A172 (cell line): Measurements from ENCODE around the genes RHD and LDLRAP1.

- RAMPAGE, long total RNA = no peak
Observed at GRCh38 chr1:24719855-24720661, 25.2 kb upstream of the CLIC4 start.

DNA sequence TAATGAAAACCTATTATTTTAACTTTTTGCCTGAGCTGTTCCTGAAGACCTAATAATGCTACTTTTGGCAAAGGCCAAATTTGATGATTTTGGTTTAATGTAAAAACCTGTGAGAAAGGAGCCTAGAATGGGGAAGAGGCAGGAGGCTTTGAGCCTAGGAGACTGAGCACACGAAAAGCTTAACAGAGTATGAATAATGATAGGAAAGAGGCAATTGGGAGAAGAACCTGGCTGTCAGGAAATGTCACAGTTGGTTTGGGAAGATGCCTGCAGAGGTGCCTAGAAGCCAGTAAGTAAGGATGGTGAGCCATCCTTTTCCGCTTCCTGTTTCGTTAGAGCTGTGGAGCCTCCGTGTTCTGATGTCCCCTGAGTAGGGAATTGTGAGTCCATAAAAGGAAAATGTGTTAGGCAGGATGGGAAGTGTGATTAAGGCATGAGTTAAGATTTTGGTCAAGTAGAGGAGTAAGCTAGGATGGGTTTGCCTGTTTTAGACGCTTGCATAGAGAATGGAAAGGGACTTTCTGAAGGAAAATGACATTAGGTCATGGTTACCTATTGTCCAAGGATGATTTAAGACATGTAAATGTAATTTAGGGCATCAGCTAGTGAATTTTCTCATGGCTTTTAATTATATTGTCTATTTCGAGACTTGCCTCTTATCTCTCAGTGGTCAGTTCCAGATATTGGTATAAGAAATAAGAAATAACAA lies 9.0 kb downstream of the CLIC4 start:
- RAMPAGE, long total RNA = no peak

- RAMPAGE, long total RNA = no peak
Observed at GRCh38 chr1:24762125-24762982, 17.1 kb downstream of the CLIC4 start.

- RAMPAGE, long total RNA = no peak
Observed at GRCh38 chr1:24862123-24862734, 67.8 kb downstream of the RUNX3 start.

DNA sequence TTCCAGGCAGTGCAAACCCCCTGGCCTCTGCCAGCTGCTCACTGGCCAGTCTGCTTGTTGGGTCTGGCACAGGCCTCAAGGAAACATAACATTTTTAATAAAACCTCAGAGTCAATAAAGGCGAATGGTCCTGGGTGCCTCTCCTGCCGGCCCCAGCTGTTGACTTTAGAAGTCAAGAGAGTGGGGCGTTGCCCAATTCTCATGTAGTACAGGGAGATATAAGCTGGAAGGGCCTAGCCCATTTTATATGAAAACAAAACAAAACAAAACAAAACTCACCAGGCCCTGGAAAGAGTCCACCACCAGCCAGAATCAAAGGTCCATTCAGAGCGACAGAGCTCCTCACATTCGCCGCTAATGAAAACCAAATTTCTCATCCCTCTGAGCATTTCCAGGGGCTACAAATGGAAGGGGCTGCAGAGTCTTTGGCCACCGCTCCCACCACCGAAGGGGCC lies 36.5 kb downstream of the RUNX3 start:
- RAMPAGE, long total RNA = no peak

DNA sequence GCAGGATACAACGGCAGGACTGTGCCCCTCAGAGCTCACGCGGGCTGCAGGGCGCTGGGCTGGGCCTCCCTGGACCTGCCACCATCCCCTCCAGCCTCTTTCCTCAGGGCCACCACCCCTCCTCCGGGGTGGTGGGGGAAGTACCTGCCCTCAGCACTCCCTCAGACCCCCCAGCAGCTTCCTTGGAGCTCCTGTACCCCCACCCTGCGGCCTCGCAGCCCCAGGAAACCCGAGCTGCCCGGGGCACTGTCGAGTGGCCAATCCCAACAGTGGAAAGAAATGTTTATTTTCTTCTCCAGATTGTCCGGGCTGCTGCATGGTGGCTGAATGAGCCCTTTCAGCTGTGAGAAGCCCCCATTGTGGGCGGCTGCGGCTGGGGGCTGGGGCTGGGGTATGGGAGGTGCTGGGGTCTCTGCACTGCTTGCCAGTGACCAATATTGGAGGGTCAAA lies 25.4 kb downstream of the RUNX3 start:
- RAMPAGE, long total RNA = no peak

GRCh38 chr1:24954695-24955729 lies 24.9 kb upstream of the RUNX3 start:
- RAMPAGE, long total RNA = no peak

DNA sequence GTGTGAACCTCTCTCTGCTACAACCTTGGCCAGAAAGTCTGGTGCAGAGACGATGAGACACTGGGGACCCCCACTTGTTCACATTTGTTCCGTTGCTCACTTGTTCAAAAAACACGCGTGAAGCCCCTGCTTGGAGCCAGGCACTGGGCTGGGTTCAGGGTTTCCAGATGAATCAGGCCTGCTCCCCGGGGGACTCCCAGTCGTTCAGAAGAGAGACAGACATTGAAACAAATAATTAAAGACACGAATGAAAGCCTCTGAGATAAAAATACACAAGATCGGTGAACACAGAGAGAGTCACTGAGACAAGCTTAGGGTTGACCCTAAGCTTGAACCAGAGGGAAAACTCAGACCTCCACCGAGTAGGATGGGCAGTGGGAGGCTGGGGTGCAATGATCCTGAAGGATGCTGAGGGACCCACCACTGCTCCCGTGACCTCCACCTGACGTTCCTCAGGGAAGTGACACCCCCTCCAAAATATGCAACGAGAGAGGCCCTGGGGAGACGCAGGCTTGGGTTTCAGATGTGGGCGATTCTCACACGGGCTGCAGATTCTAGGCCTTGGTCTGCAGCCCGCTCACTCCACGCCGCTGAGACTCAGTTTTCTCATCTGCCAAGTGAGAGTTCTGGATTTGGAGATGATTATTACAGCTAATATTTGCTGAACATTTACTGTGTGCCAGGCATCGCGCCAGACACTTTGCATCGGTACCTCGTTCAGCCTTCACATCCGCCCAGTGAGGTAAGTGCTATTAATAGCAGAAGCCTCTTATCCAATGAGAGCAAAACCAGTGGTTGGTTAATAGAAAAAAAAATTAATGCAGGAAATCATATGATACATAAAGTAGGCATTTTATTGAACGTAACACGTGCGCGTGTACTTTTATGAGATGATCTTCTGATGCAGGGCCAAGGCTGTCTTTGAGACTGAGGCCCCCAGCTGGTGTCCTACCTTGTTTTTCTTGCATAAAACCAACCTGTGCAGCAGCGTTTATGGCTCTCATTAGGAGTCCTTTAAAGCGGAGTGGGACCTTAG lies 101.9 kb upstream of the RUNX3 start:
- RAMPAGE, long total RNA = no peak

- RAMPAGE, long total RNA = no peak
Observed at GRCh38 chr1:25272121-25272869, at the start of gene RHD. RHD (plus strand) TSS chr1:25272509.

GRCh38 chr1:25431888-25432418 lies 1.3 kb downstream of the MACO1 start:
- RAMPAGE, long total RNA = no peak

DNA sequence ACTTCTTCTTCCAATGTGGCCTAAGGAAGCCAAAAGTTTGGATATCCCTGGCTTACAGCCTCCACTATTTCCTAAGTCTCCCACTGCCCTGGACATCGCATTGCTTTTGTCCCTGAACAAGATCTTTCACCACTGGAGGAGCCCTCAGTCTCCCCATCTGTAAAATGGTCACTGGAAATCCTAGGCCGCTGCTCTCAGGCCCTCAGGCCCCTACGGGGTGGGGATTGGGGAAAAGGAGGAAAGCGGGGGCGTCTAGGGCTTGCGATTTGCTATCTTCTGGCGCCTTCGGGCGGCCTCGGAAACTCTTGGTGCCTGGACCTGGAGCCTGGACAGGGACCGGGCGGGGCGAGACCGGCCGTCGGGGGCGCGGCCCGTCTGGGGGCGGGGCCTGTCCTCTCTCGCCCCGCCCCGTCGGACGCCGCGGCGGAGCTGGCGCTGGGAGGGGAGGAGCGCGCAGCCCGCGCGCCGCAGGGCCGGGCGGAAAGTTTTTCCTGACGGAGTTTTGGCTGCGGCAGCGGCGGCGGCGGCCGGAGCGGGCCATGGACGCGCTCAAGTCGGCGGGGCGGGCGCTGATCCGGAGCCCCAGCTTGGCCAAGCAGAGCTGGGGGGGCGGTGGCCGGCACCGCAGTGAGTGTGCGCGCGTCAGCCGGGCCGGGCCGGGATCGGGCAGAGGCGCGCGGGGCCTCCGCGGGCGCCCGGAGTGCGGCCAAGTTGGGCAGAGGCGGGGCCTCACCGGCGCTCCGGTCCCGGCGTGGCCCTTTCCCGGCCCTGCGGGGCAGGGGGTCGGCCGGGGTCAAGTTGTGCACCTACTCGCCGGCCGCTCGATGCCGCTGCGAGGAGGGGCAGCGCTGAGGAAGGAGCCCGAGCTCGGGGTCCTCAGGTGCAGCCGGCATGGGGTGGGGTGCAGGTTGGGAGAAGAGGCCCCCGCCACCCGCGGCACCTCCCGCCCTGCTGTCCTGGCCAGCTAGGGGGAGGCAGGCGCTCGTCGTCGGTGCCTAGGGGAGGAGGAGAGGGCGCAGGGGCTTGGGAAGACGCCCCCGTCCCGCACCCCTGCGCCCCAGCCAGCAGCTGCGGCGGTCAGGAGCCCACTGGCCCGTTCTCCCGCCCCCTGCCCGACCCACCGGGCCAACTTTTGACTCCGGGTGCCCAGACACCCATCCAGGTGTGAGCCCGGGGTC lies at the start of gene LDLRAP1:
Gene LDLRAP1 (plus strand): TSS at position 447 of the 1,178 bp plus-strand sequence.
- RAMPAGE, long total RNA = no peak

DNA sequence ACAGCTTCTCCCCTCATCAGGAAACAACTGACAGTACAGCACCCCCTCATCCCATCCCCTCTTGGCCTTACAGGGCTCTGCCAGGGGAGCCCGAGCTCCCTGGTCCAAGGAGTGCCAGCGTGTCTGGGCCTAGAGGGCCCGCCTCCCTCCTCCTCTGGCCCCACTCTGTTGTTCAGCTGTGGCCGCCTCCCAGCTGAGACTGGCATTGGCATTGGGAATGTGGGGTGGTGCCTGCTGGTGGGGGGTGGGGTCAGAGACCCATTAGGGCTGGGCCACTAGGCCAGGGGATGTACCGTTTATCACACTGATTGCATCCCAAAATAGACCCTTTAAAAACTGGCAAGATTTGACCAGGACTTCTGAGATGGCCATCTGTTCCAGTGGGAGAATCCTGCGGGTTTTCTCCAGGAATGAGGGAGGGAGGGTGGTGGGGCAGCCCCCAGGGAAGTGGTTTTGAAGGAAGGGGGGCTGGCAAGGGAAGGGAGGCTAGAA lies 1.4 kb downstream of the LDLRAP1 start:
- RAMPAGE, long total RNA = no peak

GRCh38 chr1:25566766-25567660 lies 23.6 kb downstream of the LDLRAP1 start:
- RAMPAGE, long total RNA = no peak

- RAMPAGE, long total RNA = no peak
Observed at GRCh38 chr1:25617226-25617637, 641 bp downstream of the MAN1C1 start.

GRCh38 chr1:25659009-25659229 lies 42.3 kb downstream of the MAN1C1 start:
- RAMPAGE, long total RNA = no peak

DNA sequence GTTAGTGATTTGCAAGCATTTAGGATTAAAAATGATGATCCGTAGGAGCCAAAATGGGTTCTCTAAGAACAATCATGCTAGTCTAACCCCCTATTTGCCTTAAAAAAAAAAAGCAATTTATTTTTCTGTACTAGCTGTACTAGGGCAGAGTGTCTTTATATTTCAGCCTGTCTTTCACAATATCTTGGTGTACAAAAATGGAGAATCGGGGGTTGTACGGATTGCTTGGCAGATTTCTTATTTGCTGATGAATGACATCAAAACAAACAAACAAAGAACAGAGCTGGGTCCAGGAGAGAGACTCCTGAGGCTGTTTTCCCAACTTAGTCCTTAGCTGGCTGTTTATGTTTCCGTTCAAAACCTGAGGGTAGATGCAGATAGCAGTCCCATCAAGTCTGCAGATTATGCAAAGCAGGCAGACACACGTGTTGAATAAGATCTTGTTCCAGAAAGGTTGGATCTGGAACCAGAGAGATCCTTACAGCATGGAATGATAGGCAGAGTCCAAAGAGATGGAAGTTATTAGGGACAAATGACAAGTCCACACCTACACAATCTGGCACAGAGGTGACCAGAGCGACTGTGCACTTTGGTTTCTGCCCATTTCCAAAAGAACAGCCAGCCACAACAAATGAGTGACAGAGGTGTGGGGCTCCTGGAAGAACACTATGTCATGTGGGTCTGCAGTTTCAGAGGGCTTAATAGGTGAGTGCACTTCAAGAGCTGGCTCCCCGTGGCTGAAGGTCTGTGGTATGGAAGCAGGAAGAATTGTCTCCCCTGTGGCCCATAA lies 65.5 kb downstream of the MAN1C1 start:
- RAMPAGE, long total RNA = no peak

DNA sequence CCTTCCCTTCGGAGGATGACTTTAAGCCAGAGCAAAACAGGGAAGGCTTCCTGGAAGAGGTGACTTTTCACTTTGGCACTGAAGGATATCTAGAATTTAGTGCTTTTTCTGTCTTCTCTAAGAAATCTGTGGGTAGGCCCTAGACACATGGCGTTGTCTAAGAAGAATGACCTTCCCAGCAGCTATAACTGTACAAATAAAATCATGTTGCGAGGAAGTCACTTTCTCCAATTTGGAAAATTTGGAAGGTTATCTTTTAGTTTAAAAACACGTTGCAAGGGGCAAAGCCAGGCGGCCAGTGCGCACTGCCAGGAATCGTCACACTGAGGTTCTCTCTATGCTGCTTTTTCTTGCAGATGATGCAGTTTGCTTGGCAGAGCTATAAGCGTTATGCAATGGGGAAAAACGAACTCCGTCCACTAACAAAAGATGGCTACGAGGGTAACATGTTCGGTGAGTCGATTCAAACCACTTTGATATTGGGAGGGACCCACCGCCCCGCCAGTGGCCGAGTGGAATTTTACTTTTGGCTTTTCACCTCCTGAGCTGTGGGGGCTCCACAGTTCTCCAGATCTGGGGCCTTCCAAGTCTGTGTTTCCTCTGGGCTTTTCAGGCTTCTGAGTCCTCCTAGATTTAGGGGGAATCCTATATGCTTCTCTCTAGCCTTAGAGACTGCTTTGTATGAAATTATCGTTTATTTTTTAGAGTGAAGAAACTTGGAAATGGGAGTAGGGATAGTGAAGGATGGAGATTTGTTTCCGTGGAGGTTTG lies 69.7 kb downstream of the MAN1C1 start:
- RAMPAGE, long total RNA = no peak

GRCh38 chr1:25773856-25774218 lies 26.2 kb upstream of the SELENON start:
- RAMPAGE, long total RNA = no peak

DNA sequence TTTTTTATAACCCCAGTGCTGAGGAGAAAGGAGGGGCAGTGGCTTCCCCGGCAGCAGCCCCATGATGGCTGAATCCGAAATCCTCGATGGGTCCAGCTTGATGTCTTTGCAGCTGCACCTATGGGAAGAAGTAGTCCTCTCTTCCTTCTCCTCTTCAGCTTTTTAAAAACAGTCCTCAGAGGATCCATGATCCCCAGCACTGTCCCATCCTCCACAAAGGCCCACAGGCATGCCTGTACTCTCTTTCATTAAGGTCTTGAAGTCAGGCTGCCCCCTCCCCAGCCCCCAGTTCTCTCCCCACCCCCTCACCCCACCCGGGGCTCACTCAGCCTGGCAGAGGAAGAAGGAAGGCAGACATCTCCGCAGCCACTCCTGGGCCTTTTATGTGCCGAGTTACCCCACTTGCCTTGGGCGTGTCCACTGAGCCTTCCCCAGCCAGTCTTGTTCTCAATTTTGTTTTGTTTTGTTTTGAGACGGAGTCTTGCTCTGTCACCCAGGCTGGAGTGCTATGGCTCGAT lies 2.9 kb upstream of the MTFR1L start:
- RAMPAGE, long total RNA = no peak

DNA sequence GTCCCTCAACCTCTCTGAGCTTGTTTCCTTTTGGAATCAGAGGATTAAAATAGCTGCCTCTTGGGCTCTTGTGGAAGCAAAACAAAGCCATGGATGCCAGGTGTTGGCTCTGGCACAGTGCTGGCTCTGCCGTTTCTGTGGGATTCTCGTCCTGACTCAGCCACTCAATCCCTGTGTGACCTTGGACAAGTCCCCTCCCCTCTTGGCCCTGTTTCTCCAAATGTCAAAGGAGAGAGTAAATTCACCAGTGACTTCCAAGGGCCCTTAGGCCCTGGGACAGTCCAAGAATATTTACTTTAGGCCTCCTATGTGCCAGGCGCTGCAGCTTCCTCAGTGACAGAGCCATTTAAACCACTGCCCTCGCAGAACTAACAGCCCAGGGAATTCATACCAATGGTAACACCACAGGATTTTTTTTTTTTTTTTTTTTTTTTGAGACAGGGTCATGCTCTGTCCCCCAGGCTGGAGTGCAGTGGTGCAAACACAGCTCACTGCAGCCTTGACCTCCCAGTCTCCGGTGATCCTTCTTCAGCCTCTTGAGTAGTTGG lies 3.3 kb downstream of the PAQR7 start:
- RAMPAGE, long total RNA = no peak